CMK (cell line): ENCODE measurements around the gene FAT4.

DNA sequence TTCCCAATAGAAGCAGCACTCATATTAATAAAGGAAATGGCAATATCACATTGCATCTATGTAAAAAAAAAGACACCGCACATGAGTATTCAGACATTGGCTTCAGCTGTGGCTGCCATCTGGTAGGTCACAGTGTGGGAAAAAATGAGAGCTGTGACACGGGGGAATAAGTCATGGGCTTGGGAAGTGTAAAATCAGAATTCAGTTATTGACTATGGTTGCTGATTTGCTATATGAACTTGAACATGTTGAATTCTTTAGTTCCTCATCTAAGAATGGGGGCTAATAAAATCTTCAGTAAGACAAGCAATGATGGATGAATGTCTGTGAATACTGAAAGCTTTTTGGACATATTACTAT is 221.2 kb downstream of the ANKRD50 start:
- RRBS, result no CpG with 5 or more reads among the region's 2 CpGs

DNA sequence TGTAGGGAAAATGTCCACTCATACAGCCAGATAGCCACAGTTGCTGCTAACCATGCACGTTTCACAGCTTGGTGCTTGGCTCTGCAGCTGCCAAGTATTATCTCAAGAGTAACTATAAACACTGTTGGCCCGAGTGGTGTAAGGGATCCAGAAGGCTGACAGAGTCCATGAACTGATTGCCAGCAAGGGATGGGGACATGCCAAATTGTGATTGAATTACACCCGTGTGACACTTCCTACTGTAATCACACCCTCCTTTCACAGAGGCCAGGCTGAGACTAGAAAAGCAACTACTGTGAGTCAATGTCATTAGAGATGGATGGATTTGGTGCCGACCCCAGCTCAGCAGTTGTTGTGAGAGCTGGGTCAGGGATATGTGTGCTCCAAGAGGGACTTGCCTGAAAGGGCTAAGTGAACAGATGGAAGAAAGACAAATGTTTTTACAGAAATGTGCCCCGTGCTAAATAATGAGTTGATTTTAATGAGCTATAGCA is 224.0 kb upstream of the ANKRD50 start:
- RRBS, result no CpG with 5 or more reads among the region's 5 CpGs

GRCh38 chr4:125314526-125315517 is at the start of gene FAT4:
Gene FAT4 (plus strand): TSS chr4:125314955.
- RRBS, result 1% methylated on average over 5 of the region's 69 CpGs

- RRBS, result no CpG with 5 or more reads among the region's 6 CpGs
Observed at GRCh38 chr4:125323301-125324446, 8.9 kb downstream of the FAT4 start.

DNA sequence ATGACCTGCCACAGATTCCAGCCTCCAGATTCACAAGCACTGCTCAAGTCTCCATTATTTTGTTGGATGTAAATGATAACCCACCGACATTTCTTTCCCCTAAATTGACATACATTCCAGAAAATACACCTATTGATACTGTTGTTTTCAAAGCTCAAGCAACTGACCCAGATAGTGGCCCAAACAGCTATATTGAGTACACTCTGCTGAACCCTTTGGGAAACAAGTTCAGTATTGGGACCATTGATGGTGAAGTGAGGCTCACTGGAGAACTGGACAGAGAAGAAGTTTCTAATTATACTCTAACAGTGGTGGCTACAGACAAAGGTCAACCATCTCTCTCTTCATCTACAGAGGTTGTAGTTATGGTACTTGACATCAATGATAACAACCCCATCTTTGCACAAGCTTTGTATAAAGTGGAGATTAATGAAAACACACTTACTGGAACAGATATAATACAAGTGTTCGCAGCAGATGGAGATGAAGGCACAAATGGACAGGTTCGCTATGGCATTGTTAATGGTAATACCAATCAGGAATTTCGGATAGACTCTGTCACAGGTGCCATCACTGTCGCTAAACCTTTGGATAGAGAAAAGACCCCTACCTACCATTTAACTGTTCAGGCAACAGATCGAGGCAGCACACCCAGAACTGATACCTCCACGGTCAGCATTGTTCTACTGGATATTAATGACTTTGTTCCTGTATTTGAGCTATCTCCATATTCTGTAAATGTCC is 100.4 kb downstream of the FAT4 start:
- RRBS, result no CpG with 5 or more reads among the region's 7 CpGs

GRCh38 chr4:126574870-126575107 is 1058.0 kb upstream of the INTU start:
- RRBS, result no CpG with 5 or more reads among the region's 2 CpGs

DNA sequence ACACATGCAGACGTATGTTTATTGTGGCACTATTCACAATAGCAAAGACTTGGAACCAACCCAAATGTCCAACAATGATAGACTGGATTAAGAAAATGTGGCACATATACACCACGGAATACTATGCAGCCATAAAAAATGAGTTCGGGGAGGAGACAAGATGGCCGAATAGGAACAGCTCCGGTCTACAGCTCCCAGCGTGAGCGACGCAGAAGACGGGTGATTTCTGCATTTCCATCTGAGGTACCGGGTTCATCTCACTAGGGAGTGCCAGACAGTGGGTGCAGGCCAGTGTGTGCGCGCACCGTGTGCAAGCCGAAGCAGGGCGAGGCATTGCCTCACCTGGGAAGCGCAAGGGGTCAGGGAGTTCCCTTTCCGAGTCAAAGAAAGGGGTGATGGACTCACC is 612.3 kb upstream of the INTU start:
- RRBS, result no CpG with 5 or more reads among the region's 17 CpGs

DNA sequence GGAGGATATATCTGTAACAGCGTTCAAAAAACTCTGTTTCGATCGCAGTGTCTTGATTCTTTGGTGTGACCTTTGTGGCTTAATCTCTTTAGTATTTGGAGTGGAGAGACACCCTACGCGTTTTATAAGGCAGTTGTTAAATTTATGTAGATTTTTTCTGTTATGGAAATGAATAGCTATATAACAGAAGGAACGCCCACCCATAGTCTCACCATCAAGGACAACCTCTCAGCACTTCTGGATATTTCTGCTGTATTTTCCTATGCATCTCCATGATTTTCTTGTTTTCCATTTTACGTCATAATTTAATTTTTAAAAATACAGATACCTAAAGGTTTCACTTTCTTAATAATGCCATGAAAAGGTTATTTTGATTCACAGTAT is 705 bp downstream of the INTU start:
- RRBS, result no CpG with 5 or more reads among the region's 7 CpGs

- RRBS, result no CpG with 5 or more reads among the region's 9 CpGs
Observed at GRCh38 chr4:127783942-127784484, 1.9 kb downstream of the HSPA4L start.

DNA sequence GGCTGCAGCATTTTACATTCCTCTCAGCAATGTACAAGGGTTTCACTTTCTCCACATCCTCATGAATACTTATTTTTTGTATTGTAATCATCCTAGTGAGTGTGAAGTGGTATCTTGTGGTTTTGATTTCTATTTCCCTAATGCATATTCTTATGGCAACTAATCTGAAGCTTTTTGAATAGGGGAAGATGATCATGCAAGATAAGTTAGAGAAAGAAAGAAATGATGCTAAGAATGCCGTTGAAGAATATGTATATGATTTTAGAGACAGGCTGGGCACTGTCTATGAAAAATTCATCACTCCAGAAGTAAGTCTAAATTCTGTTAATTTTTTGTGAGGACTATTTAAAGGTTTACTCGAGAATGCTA is 40.4 kb downstream of the HSPA4L start:
- RRBS, result no CpG with 5 or more reads among the region's 2 CpGs

GRCh38 chr4:128012150-128012842 is 47.1 kb downstream of the ABHD18 start:
- RRBS, result no CpG with 5 or more reads among the region's 1 CpG

DNA sequence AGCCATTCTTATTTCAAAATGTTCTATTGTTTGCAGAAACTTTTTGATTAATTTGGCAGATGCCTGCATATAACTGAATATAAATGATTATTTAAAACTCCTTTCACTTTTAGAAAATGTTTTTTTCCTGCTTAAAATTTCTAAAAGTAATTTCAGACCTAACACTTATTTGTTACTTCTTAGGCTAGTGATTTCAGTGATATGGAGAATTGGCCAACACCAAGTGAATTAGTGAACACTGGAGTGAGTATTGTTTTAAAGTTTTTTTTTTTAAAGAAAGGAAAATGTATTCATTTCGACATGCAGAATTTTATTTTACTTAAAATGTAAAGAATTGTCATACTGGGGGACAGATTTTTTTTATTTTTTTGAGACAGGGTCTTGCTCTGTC is 13.6 kb downstream of the LARP1B start:
- RRBS, result no CpG with 5 or more reads among the region's 1 CpG

DNA sequence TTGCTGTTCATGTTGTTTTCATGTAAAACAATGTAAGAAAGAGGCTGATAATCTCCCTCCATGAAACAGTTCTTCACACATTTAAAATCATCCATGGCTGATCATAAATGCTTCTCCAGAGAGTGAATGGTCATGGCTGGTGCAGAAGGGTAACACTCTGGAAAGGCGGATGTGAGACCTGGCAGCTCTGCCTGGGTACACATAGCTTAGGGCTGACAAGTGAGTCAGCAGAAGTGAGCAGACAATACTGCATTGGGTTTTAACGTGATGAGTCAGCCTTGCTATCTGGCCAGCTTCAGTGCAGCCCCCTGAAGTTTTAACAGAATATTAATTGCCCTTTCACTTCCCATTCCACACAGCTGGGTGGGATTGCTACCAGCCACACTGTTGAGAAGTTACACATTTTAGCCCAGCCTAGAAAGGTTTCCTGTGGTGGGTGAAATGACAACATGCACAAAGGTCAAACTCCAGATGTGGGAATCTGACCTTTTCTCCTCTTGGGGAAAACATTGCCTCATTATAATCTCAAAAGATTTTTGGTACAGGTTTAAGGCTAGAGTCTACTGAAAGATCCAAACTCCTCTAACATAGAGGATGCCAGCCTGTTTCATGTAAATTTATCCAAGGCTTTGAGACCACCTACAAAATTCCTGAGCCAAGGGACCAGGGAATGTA is 230.2 kb upstream of the PGRMC2 start:
- RRBS, result no CpG with 5 or more reads among the region's 2 CpGs

- RRBS, result no CpG with 5 or more reads among the region's 4 CpGs
Observed at GRCh38 chr4:128553783-128554291, 255.7 kb upstream of the JADE1 start.

DNA sequence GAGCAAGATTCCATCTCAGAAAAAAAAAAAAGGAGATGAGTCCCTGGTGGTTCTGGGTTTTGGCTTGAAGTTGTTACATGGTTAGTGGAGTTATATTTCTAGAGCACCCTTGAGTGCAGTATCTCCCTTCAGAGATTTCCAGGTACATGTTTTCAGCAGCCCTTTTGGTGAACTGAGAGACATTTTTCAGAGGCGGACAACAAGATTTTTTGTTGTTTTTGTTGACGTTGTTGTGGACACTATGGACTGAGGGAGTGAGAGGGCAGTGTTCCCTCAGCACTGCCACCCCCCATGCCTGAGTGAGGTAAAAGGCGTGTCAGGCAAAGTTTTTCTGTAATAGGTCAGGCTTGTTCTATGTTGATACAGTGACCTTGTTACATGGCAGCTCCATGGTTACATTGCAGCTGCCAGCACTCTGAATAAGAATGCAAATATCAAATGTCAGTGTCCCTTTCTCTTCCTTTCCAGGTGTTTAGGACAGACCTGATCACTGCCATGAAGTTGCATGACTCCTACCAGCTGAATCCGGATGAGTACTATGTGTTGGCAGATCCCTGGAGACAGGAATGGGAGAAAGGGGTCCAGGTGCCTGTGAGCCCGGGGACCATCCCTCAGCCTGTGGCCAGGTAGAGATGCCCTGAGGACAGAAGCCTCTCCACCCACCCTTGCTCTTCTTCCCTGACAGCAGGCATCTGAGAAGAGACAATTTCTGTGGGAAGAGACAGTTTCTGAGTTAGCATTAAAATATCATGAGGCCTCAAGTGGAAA is 36.6 kb downstream of the JADE1 start:
- RRBS, result 96% methylated on average over 2 of the region's 5 CpGs

GRCh38 chr4:128873733-128874302 is 64.3 kb downstream of the JADE1 start:
- RRBS, result no CpG with 5 or more reads among the region's 1 CpG

- RRBS, result no CpG with 5 or more reads among the region's 1 CpG
Observed at GRCh38 chr4:128948316-128948790, 138.9 kb downstream of the JADE1 start.

- RRBS, result no CpG with 5 or more reads among the region's 4 CpGs
Observed at GRCh38 chr4:129342807-129343245, 246.9 kb downstream of the C4orf33 start.

DNA sequence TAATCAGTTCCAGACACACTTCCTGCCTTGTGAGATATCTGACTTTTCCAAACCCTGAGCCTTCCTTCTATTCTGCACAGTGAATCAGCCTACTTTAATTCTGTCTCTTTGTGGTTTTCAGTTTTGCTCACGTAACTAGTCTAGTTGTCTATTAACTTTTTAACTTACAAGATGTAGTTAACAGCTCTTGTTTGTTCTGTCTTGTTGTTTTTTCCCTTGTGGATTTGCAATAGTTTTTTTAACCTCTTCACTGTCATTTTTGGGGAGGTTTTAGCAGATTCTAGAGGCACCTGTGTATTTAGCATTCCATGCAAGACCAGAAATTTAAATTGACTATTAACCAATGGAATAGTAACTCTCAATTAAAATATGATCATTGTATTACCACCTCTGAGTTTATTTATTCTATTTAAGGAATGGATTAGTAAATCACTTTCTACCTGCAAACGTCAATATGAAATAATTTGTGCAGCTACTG is 948.0 kb downstream of the C4orf33 start:
- RRBS, result no CpG with 5 or more reads among the region's 2 CpGs

- RRBS, result no CpG with 5 or more reads among the region's 1 CpG
Observed at GRCh38 chr4:130055015-130055367, 959.0 kb downstream of the C4orf33 start.